SK-MEL-5 (cell line): ENCODE measurements around a stretch of chr1.

DNA sequence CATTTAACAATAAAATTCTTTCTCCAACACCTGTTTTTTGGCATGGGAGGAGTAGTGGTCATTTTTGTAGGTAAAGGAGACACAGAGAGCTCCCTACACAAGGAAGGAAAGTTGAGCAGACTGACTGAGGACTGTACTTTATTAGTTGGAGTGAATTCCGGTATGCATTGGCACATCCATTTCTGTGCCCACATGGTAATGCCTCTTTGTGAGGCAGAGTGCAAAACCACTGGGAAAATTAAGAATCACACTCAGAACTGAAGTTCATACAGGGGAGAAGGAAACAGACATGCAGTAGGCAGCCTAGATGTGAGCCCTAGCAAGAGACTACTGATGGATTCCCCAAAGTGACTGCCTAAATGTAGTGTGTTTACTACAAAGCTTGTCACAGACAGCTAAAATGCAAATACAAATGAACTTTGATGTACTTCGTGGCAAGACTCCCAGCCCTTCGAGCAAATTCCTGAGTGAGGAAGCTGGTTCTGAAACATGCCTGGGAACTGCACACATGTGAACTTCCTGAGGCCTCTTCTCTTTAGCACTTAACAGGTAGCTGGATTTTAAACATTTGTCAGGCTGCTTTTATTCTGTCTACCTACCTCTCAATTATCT, 6.5 kb upstream of the IRF2BP2 start:
RAMPAGE:
- cytosol, long total RNA, result no peak
- long total RNA, result no peak
- nucleus, long total RNA, result no peak

DNA sequence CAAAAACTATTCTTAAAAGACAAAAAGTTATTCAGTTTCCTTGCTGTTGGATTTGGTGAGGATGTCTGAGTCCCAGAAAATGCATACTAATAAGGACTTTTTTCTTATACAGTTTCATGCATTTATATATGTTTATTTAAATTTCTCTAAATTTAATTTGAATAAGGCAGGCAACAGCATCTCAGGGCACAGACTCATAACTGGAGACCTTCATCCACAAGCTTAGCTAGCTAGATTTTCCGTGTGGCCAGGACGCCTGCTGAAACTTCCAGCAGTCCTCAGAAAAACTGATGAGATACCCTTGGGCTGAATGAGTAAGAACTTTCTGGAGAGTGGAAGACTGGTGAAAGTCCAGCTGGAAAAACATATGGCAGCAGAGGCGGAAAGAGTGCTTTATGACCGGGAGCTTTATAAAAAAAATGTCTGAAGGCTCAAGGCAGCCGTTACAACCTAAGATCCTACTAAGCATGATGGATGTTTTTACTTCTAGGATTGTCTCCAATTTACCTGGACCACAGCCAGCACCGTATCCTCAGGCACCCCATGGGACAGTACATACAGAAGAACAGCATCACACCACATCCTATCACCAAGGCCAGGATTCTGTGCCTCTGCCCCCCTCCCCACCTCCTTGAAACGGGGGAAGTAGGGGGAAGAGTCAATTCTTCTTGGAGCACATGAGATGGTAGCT, 11.6 kb upstream of the IRF2BP2 start:
RAMPAGE:
- cytosol, long total RNA, result no peak
- long total RNA, result no peak
- nucleus, long total RNA, result no peak

GRCh38 chr1:234709428-234710458, 99.8 kb upstream of the IRF2BP2 start:
RAMPAGE:
- cytosol, long total RNA, result no peak
- long total RNA, result no peak
- nucleus, long total RNA, result no peak

RAMPAGE:
- cytosol, long total RNA, result no peak
- long total RNA, result no peak
- nucleus, long total RNA, result no peak
Observed at GRCh38 chr1:234751065-234751896, 141.3 kb upstream of the IRF2BP2 start.

DNA sequence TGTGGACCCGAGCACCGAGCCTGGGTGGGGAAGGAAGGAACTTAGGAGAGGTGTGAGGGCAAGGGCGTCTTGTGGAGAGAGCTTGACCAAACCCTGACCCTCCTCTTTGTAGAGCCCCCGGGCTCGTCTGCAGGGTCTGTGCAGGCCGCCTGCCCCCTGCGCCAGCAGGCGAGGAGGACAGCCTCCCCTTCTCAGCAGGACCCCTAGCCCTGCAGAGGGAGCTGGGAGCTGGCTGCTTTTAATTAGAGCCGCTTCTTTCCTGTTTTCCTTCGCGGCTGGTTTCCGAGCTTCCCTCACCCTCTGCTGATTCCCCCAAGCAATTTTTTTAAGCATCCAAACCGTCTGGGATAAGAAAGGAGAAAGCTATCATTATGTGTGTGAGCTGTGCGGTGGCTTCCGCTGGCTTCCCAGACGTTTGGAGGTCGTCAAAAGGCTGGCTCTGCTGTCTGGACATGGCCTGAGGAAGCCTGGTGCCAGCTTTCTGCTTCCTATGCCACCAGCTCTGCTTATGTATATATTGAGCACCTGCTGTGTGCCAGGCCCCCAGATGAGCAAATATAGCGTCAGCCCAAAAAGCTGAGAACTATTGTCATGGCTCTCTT, 160.2 kb upstream of the IRF2BP2 start:
RAMPAGE:
- cytosol, long total RNA, result no peak
- long total RNA, result no peak
- nucleus, long total RNA, result no peak

RAMPAGE:
- cytosol, long total RNA, result no peak
- long total RNA, result no peak
- nucleus, long total RNA, result no peak
Observed at GRCh38 chr1:234845639-234845838, 235.6 kb upstream of the IRF2BP2 start.

DNA sequence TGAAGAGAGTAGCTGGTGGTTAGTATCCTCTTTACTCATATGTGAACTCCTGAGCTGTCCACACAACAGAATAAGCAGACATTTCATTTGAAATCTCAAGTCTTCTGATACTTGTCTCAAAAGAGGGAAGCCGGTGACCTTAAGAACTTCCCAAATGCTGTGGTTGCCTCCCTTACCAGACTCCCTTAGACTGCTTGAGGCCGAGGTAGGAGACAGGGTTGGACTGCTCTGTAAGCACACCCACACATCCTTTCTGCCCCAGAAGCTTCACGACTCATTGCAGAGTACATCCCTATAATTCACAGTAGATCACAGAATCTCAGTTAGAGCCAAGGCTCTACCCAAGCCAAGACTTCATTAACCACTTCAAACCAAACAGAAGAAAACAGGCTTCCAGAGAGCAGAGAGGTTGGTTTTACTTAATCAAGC, 244.2 kb upstream of the IRF2BP2 start:
RAMPAGE:
- cytosol, long total RNA, result no peak
- long total RNA, result no peak
- nucleus, long total RNA, result no peak

DNA sequence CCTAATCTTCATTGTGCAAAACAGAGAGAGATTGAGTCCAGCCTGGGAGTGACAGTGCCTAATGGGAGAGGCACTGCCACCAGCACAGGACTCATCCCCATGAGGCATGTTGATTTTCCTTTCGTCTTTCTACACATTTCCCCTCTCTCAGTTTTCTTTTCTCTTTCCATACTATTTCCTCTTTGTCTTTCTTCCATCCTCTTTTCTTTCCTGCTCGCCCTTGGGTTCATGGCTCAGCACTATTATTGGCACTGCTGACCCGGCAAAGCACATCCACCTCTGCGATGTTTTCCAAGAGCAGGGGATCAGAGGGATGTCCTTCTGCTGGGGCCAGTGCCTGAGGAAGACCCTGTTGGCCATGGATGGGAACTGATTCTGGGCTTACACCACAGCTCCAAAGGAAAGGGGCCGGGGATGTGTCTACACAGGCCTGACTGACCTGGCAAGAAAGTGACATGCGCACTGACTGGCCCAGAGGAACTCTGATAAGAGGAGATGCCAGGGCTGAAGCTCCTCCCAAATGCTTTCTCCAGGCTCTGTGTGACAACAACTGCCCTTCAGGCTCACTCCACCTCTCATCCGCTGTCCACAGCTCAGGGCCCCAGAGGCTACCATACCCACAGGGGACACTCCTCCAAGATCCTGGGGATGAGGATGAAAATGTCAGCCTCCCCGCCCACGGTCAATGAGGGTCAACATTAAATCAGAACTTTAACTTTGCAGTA, 195.7 kb downstream of the TOMM20 start:
RAMPAGE:
- cytosol, long total RNA, result no peak
- long total RNA, result no peak
- nucleus, long total RNA, result no peak

DNA sequence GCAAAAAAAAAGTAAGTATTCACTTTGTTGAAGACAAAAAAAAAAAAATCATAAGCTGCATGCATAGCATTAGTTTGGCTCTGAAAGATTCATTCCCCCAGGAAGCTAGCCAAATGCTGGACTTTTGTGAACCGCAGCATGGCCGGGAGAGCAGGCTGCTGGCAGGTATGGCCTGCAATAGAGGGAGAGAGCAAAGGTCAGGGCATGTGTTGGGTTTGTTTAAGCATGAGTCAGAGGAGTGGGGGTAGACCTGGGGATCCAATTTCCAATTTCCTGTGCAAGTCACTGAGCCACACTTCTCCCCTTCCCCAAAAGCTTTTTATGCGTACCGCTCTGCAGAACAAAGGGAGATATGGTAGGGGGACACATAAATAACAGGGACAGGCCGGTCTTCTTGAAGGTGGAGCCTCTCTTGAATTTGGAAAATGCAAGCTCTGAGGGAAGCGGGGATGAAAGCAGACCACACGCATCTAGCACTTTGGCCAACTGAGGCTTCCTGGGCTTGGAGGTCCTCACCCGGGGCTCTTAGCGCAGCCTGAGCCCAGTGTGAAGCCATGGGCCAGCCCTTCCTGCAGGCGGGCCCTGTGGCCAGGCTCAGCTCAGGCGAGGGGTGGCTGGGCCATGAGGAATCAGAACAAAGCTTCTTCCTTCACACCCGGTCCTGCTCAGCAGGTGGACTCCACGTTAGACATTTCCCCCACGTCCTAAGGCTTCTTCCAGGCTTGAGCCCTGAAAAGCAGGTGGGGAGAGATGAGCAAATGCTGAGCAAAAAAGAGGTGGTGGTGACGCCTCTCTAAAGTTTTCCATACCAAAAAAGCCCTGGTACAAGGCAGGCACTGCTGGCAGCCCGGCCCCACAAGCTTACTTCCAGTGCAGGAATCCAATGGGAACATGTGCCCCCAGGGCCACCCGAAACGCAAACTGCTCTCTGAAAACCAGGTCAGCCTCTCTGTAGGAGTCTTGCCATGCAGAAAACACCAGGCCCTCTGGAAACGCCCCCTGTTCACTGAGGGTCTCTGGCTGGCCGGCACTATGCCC, 171.0 kb downstream of the TOMM20 start:
RAMPAGE:
- cytosol, long total RNA, result no peak
- long total RNA, result no peak
- nucleus, long total RNA, result no peak

DNA sequence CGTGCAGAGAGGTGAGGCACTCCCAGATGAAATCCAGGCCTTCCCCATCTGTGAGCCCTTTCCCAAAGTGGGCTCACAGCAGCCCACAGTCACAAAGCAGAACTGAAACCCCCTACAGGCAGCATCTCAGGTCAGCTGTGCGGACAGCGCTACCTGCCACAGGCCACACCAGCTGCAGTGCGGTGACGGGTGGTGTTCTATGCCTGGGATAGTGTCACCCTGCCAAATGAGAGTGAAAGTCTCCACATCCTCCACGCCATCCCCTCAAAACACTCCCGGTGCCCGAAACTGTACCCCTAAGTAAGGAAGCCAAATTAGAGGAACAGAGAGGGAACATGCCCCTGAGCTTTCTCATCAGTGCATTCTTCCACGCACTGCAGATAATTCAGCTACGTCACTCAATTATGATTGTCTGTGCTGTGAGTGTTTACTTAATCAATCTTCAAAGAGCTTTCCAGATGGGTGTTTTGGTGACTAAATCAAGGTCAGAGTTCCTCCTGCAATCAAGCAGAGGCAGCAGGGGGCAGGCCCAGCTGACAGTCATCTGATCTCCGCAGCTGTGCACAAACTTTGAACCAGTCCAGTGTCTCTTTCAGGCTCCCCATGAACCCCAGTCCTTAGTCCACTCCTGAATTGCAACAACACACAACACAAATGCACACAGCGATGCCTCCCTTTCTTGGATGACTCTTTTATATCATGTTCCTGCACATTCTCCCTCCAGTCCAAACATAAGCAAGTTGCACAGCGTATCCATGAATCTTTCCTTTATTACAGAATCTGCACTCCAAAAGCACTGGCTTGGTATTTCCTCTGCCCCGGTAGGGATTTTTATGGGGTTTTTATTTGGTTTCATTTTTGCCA, 150.0 kb downstream of the TOMM20 start:
RAMPAGE:
- cytosol, long total RNA, result no peak
- long total RNA, result no peak
- nucleus, long total RNA, result no peak

DNA sequence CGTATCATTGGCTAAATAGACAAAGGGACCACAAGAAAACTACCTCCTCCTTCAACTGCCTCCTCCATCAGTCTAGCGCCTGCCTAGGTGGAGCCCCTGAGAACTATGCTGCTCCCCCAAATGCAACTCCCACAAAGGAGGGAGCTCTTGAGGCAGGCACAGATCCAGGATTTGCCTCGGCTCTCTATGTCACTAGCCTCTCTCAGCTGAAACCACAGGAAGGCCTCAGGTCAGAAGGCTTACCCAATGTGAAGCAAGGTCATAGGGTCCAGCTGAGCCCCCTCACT, 148.3 kb downstream of the TOMM20 start:
RAMPAGE:
- cytosol, long total RNA, result no peak
- long total RNA, result no peak
- nucleus, long total RNA, result no peak

RAMPAGE:
- cytosol, long total RNA, result no peak
- long total RNA, result no peak
- nucleus, long total RNA, result no peak
Observed at GRCh38 chr1:234987268-234987947, 141.2 kb downstream of the TOMM20 start.

DNA sequence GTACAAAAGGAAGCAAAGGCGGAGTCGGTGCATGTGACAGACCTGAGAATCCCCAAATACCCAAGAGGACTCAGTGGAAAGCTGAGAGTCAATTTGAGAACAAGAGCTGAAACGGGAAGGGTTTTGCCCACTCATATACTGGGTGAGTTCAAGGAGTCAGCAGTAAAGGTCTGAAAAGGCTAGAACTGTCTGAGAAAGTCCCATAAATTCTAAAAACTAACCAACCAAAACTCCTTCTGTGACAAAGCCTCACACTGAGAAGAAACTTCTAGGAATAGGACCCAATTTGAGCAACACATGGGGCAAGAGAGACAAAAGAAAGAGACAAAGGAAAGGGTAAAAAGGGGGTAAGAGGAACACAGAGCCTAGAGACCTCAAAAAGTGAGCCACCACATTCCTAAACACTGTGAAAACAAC, 112.8 kb downstream of the TOMM20 start:
RAMPAGE:
- cytosol, long total RNA, result no peak
- long total RNA, result no peak
- nucleus, long total RNA, result no peak

DNA sequence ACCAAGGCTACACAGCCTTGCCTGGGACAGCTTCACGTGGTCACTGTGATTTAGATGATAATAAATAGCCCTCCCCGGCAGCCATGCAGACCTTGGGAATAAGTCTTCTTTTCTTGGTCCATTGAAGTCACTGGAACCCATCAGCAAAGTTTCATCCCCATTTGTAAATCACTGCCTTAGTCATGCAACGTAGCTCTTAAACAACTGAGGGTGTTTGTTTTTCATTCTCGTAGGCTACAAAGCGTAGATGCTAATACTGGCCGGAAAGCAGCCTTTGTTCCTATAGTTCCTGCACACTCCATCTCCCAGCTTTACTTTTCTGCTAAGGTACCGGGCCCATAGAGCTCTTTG, 105.6 kb downstream of the TOMM20 start:
RAMPAGE:
- cytosol, long total RNA, result no peak
- long total RNA, result no peak
- nucleus, long total RNA, result no peak

GRCh38 chr1:235075547-235075904, 53.1 kb downstream of the TOMM20 start:
RAMPAGE:
- cytosol, long total RNA, result no peak
- long total RNA, result no peak
- nucleus, long total RNA, result no peak

RAMPAGE:
- cytosol, long total RNA, result no peak
- long total RNA, result no peak
- nucleus, long total RNA, result no peak
Observed at GRCh38 chr1:235161686-235162116, 651 bp upstream of the RBM34 start.

DNA sequence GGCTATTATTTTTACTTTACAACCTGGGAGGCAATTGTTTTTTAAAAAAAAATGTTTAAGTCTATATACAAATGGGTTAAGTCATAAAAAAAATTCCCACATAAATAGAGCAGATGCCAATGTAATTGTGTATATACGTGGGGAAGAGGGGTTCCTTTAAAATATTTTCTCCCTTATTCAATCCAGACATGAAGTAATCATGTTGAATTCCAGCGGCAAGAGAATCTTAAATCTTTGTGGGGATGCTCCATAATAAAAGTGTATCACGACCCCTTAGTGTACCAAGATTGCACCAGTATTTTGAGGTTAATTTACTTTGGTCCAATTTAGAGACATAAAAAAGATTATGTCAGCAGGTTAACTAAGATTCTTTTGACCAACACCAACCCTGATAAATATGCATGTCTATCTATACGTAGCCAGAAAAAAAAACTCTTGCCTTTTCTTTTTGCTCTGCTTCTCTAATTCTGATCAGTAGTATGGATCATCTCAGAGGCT, 62.0 kb downstream of the ARID4B start:
RAMPAGE:
- cytosol, long total RNA, result no peak
- long total RNA, result no peak
- nucleus, long total RNA, result no peak

DNA sequence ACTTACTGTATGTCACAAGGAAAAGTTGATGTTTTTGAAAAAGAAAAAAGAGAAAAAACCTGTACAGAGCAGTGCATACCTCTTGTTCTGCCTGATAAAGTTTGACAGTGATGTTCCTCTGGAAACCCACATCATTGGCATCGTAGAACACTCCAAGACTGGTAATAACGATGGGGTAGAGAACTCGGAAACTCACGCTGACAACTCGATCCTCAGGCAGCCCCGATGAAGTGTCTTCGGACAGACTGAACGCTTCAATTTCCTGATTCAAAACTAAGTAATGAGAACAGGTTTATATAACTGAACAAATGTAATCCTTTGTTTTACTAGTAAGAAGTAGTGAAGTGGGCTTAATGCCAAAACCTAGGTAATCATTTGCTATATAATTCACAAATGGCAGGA, 20.0 kb downstream of the B3GALNT2 start:
RAMPAGE:
- cytosol, long total RNA, result no peak
- long total RNA, result no peak
- nucleus, long total RNA, result no peak

GRCh38 chr1:235527035-235527553, 22.8 kb upstream of the B3GALNT2 start:
RAMPAGE:
- cytosol, long total RNA, result no peak
- long total RNA, result no peak
- nucleus, long total RNA, result no peak

RAMPAGE:
- cytosol, long total RNA, result no peak
- long total RNA, result no peak
- nucleus, long total RNA, result no peak
Observed at GRCh38 chr1:235588889-235589329, 60.7 kb downstream of the GNG4 start.